M059J (cell line): ENCODE results near the genes MNAT1 and GPHB5.

- RAMPAGE, long total RNA = no peak
These were observed 853 bp downstream of the SIX1 start for GRCh38 chr14:60647927-60649320.

- RAMPAGE, long total RNA = no peak
These were observed 928 bp downstream of the SIX4 start for GRCh38 chr14:60722872-60723974.

DNA sequence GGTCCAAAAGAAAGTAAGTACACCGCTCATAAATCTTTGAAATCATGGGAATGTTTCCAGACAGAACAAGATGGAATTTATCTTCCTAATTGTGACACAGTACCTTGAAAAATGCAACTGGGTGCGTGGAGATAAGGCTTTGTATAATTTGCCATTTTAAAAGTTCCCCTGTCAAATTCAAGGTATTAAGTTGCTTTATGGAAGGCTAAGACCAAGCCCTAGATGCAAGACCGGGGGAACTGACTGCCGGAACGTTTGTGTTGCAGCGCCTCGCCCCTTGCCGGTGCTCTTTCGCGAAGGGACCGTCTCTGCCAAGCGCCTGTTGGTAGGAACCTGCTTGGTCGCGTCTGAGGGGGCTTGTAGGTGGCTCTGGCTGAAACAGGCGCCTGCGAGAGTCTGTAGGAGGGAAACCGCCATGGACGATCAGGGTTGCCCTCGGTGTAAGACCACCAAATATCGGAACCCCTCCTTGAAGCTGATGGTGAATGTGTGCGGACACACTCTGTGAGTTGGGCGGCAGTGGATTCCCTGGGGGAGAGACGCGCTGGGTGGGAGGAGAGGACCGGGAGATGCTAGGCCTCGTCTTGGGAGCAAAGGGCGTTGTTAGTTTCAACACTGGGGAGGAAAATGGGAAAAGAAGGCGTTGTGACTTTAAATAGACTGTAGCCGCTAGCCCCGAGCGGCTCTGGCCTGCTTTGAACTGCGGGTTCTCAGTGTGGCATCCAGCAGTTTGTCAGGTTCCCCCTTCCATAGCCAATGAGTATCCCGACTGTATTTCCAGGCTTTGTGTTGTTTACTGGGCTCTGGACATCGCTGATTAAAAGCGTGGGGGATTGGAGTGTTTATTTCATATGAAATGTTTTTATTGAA, at the start of gene MNAT1:
Gene MNAT1 (plus strand): TSS at position 314 of the 870 bp plus-strand sequence.
- RAMPAGE, long total RNA = start-site peak on the plus strand centred at position 329 of the sequence, 48 bp wide, 180 and 86 reads in 2 replicates

- RAMPAGE, long total RNA = no peak
These were observed 41.2 kb downstream of the MNAT1 start for GRCh38 chr14:60775616-60776360.

- RAMPAGE, long total RNA = no peak
These were observed 133.7 kb downstream of the TMEM30B start for GRCh38 chr14:61147289-61147944.

GRCh38 chr14:61178345-61179266, 102.5 kb downstream of the TMEM30B start:
- RAMPAGE, long total RNA = no peak

DNA sequence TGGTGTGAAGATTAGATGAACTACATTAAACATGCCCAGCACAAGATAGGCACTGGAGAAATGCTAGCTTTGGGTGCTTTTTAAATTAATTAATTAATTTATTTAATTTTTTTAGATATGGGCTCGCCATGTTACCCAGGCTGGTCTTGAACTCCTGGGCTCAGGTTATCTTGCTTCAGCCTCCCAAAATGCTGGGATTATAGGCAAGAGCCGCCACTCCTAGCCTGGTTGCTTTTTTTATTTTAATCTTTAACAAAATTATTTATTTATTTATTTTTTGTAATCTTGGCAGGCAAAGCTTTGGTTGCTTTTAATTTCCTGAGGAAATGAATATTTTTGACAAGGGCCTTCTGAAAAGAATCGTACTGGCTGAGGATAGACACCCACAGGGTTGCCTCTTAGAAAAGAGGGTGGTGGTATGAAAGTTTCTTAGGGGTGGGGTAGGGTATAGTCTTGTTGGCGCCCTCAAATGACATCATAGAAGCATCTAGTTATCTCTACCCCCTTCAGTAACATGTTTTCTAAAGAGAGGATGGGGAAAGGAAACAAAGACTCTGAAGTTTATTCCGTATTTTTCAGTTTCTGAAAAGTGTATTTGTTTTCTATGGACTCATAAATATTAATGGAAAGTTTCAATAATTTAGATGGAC, 13.5 kb downstream of the PRKCH start:
- RAMPAGE, long total RNA = no peak

GRCh38 chr14:61362564-61363686, 41.5 kb downstream of the PRKCH start:
- RAMPAGE, long total RNA = no peak

DNA sequence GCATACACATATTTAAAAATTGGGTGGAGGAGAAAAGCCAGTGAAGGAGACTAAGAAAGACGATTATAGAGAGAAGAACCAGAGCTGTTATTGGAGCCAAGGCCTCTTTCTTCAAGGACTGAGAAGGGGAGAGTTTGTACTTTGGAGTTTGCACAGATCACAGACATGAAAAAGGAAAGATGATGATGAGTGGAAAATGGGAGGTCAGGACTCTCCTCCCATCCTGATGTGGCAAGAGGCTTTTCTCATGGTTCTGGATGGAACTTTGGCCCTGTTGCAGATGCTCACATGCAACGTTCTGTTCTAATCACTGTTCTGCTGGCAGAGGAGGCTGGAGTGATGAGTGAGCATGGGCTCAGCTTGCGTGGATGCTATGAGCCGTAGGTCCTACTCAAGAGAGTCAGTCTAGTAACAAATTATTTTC, 114.5 kb downstream of the PRKCH start:
- RAMPAGE, long total RNA = no peak

GRCh38 chr14:61469974-61471258, 149.0 kb downstream of the PRKCH start:
- RAMPAGE, long total RNA = no peak

DNA sequence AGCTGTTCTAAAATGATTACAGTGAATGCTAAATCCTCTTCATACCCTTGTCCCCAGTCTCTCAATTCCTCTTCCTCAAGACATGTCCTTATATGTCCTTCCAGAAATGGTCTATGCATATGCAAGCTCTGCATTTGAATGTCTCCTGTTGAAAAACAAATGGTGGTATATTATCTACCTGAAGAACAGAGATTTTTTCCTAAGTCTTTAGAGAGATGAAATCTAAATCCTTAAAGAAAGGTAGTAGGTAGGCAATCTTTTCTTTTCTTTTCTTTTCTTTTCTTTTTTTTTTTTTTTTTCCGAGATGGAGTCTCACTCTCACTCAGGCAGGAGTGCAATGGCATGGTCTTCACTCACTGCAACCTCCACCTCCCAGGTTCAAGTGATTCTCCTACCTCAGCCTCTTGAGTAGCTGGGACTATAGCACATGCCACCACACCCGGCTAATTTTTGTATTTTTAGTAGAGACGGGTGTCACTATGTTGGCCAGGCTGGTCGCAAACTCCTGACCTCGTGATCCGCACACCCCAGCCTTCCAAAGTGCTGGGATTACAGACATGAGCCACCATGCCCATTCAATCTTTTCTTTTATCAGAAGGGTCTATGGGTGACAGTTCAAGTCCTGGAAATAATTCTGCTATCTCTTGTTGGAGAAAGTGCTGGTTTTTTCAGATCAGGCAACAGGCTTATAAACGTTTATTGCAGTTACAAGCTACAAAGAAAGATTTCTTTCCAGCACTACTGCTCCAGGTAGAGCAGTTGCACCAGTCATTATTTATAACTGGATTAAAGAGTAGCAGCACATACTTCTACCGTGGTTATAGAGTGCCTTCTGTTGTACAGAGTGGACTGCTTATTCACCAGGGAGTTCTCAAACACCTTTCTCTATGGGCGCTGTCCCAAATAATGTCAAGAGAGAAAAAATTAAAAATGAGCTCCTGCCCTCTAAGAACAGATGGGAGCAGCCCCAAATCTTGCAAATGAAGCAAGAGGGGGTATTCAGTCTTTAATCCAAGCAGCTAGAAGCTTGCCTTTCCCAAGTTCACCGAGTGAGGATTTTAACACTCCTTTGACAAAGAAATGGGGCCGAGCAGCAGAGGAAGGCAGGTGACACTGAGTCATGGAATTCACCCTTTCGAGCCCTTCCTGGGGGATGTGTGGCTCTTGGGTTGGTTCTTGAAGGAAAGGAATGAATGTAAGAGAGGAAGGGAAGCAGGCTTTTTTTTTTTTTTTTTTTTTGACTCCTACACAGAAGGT, 180.8 kb downstream of the PRKCH start:
- RAMPAGE, long total RNA = no peak

- RAMPAGE, long total RNA = no peak
These were observed 170.8 kb upstream of the HIF1A start for GRCh38 chr14:61524300-61525039.

DNA sequence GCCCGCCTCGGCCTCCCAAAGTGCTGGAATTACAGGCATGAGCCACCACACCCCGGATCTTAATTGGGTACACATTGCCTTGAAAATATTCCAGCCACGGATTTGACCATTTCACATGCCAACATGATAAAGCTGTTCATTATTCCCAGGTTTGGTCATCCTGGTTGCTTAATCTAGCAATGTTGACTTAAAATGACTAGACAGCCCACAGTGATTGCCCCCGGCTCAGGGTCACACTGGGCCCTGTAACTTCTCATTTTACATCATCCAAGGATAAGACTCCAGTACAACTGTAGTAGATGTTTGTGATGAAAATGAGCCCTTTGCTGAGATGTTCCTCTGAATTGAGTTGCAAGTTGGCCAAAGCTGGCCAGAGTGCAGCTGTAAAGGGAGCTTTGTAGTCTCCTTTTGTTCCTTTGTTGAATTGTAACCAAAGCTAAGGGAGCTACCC, 141.5 kb upstream of the HIF1A start:
- RAMPAGE, long total RNA = no peak

DNA sequence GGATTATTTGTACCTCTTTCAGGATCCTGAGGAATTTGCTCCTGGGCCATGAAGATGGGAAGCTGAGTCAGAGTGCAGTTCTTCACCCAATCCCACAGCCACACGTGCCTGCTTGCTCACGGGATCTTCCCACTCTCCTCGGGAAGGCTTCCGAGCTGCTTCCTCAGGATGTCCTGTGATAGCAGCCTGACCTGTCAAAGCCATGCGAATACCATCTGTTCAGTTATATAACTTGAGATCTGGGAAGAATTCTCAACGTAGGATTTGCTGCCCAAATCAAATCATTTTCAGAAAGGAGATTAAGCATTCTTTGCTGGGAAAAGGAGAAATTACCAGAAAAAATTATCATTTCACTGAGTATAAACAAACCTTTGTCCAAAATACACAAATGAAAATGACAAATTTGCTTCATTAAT, 41.7 kb upstream of the HIF1A start:
- RAMPAGE, long total RNA = no peak

- RAMPAGE, long total RNA = no peak
These were observed 9.6 kb upstream of the SNAPC1 start for GRCh38 chr14:61752501-61753159.

DNA sequence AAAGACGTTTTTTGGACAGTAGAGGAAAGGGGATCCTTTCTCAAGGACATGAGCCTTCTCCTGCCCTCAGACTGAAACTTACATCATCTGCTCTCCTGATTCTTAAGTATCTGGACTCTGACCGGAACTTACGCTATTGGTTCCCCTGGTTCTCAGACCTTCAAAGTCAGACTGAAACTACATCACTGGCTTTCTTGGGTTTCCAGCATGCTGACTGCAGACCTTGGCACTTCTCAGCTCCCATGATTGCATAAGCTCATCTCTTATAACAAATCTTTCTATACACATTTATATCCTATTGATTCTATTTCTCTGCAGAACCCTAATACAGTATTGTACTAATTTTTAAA, 240.7 kb downstream of the SYT16 start:
- RAMPAGE, long total RNA = no peak

DNA sequence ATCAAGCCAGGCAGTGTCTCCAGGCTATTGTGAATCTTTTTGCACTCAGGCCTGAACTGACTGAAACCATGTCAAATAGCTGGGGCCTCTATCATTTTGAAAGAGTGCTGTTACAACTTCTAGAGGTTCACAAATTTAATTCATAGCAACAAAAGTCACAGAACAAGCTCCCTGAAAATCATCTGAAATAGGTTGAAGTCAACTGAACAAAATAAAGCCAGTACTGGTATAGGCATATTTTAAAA, 49.1 kb upstream of the KCNH5 start:
- RAMPAGE, long total RNA = no peak

- RAMPAGE, long total RNA = no peak
These were observed 25.3 kb upstream of the RHOJ start for GRCh38 chr14:63178822-63179372.

GRCh38 chr14:63318841-63319142, at the start of gene GPHB5:
TSS of gene GPHB5 (minus strand) at chr14:63318935.
- RAMPAGE, long total RNA = no peak

DNA sequence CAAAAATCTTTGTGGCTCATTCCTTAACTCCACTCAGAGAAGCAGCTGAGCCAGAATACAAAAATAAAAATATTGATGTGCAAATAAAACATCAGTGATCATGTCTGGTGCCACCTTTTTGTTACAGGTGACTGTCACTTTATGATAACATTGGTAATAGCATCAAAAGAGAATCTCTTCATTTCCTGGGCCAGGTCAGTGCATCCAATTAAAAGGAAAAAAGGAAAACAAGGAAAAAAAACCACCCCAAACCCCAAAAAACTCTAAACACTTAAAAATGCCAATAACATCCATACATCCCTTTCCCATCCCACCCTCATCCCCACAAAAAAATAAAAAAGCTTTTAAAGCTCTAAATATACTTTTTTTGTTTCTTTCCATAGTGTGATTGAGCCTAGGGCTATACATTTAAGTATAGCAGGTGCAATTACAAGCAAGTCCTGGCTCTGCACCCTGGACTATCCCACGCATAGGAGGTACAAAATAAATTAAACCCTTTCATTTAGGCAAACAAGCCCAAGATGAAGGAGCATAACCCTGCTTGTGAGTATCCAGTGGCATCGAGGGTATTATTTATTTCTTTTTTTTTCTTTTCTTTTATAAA, 53.7 kb upstream of the GPHB5 start:
- RAMPAGE, long total RNA = no peak